Islet of Langerhans (tissue), 1 donor: ENCODE measurements around the genes STXBP5L and ADCY5.

- RRBS, result no CpG with 5 or more reads among the region's 7 CpGs
Observed at GRCh38 chr3:120446023-120446792, 4.6 kb downstream of the FSTL1 start.

GRCh38 chr3:120532901-120533190 lies 63.3 kb upstream of the NDUFB4 start:
- RRBS, result no CpG with 5 or more reads among the region's 1 CpG

DNA sequence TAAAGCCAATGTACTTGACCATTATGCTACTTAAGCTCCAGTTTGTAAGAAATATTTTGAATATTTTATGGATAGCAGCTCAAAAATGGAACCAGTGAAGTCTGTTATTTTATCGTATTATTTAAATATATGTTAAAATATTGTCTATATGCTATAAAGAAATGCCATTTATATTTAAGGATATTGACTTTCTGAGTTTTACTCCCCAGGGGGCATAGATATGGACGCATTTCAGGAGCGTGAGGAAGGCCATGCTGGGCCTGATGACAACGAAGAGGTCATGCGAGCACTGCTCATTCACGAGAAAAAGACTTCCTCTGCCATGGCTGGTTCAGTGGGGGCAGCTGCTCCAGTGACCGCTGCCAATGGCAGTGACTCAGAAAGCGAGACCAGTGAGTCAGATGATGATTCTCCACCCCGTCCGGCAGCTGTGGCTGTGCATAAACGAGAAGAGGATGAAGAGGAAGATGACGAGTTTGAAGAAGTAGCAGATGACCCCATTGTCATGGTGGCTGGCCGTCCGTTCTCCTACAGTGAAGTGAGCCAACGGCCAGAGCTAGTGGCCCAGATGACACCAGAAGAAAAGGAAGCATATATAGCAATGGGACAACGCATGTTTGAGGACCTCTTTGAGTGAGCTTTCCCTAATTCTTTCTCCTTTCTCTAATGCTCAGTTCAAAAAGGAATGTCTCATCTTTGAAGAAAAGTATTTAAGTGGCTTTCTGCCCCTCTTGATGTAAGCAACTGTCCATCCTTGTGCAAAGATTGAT lies 38.5 kb downstream of the GTF2E1 start:
- RRBS, result no CpG with 5 or more reads among the region's 16 CpGs

- RRBS, result 9% methylated on average over 4 of the region's 90 CpGs
Observed at GRCh38 chr3:120908162-120909168, at the start of gene STXBP5L. Gene STXBP5L (plus strand): TSS chr3:120908205.

DNA sequence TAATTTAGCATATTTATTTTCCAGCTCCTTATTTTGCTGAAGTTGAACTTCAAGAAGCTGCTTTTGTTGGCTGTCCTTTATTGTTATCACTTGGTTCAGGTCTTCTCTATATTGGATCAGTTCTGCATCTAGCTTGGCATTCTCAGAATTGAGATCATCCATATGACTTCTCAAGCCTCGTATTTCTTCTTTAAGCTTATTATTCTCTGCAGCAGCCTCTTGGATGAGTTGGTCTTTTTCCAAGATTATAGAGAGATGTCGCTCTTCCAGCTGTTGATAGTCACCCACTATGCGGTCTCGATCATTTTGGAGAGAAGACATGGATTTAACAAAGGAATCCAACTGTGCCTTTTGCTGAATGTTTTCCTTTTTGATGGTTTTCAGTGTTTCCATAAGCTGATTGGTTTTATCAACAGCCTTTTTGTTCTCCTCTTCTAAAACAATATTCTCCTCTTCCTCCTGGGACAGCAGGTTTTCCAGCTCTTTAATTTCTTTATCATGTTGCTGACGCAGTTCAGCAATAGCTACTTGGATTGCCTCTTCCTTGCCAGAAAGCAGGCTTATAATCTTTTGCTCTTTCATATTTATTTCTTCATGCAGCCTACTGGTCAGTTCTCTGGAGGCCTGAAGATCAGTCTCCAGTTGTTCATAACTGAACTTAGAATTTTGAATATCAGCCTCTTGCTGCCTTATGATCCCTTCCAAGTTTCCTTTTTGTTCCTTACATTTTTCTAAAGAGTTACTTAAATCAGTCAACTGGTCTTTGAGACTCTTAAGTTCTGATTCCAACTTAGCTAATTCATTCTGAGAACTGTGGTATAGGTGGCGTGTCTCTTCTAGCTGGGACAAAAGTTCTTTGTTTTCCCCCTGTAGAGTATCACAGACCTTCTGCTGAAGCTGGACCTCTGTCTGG lies 31.2 kb upstream of the HCLS1 start:
- RRBS, result no CpG with 5 or more reads among the region's 6 CpGs

DNA sequence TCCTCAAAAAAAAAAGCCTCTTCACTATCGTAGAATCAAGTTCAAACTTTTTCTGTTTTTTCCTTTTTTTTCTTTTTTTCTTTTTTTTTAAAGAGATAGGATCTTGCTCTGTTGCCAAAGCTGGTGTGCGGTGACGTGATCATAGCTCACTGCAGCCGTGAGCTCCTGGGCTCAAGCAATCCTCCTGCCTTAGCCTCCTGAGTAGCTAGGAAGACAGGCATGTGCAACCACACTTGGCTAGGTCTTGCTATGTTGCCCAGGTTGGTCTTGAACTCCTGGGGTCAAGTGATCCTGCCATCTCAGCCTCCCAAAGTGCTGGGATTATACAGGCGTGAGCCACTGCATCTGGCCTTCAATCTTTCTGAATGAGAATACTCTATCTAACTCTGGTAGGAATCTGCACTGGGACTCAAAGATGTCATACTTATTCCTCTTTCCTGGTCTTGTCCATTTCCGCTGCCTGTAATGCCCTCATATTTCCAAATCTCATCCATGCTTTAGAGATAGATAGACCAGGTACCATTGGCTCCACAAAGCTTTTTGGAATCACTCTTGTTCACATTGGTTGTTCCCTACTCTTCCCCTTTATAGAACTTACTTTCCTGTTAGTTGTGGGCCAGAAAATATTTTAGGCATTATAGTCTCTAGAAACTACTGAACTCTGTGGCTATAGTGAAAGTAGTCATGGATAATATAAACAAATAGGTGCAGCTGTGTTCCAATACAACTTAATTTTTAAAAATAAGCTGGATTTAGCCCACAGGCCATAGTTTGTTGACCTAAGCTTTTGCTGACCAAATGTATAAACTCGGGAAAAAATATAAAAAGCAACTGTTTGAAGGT lies 13.7 kb downstream of the IQCB1 start:
- RRBS, result no CpG with 5 or more reads among the region's 7 CpGs

DNA sequence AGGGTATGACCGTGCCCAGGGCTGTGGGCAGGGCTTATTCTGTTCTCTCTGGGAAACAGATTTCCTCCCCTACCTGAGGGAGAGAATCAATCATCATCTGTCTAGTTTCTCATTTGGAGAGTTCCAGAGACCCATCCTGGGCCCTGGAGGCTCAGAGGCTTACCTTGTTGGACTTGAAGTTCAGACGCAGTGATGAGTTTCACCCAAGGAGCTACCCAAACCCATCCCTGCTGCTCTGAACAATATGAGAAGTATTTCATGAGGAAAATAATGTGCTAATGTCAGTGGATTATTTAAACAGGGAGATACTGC lies 28.3 kb downstream of the CSTA start:
- RRBS, result no CpG with 5 or more reads among the region's 2 CpGs

DNA sequence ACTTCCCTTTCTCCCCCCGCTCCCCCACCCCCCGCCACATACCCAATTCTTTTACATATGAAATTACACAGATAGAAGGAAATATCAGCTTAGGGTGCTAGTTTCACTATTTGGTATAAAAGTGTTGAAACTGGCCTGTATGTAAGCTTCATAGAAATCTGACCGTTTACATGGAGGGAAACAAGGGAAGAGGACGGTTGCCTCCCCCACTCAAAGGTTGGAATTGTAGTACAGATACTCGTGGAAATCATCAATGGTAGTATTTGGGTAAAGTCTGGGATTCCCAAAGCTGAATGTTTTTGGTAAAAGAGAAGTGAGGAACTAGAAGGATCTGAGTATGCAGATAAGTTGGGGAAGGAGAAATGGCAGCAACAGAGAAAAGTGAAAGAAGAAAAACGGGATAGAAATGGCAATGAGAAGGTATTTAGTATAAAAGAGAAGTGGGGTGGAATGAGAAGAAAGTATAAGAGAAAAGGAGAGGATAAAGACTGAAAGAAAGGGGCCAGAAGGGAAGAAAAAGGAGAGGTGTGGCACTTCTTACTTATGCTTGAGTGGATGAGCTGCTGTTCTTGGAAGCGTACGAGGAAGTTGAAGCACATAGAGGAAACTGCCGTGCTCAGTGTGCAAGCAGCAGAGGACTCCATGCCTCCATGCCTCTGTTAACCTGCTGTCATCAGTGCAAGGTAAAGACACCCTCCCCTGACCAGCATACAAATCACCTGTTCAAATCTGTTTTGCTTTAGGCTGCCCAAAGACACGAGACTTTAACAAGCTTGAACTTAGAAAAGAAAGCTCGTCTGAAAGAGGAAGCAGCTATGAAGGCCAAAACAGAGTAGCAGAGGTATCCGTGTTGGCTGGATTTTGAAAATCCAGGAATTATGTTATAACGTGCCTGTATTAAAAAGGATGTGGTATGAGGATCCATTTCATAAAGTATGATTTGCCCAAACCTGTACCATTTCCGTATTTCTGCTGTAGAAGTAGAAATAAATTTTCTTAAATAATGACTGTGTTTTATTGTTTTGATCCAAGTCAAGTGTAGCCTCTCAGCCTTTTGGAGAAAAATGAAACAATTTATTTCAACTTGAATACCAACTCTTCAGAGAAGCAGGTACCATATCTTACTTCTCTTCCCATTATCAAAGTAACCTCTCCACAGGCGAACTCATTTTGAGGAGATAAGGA lies 6.5 kb downstream of the WDR5B start:
- RRBS, result no CpG with 5 or more reads among the region's 15 CpGs

DNA sequence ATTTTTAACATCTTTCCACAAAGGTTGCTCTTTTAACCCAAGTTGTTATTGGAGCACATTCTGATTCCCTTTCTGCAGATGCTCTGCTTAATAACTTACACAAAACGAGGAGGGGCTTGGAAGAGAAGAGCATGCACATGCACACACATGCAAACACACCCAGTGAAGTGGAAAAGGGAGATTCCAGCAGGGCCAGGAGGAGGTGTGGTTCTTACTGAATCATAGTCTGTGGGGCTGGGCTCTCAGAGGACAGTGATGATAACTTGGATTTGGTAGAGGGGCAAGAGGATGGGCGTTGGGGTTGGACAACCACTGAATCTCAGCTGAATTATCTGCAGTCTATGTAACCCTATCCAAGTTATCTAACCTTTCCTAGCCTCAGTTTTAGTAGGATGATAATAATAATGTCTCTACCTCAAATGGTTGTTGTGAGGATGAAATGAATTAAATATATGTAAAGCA lies 17.7 kb downstream of the PARP14 start:
- RRBS, result no CpG with 5 or more reads among the region's 2 CpGs

GRCh38 chr3:122881328-122881869 lies 86.5 kb downstream of the SLC49A4 start:
- RRBS, result no CpG with 5 or more reads among the region's 7 CpGs

- RRBS, result no CpG with 5 or more reads among the region's 8 CpGs
Observed at GRCh38 chr3:122973864-122974314, 53.7 kb downstream of the SEMA5B start.

DNA sequence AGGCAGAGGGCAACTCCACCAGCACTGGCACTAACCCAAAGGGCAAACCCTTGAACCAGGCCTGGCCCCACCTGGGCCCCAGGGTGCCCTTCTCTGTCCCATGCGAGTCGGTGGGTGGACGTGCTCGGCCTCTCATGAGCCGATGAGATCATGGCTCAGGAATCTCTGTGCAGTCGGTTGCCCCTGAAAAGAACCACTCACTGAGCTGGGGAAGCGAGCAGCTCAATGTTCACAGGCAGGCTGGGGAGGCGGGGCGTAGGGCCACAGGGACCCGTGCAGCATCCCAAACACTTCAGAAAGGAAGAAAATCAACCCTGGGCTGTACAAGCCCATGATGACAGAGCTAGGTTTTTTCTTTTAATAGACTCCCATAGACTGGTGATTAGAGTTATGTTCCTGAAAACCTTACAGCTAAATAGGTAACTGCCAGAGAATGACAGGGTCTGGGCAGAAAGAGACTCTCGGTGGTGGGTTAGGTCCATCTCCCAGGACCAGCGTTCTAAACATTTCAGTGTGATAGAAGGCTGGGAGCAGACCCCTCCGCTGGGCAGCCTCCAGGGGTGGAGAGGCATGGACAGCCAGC lies 49.3 kb downstream of the SEMA5B start:
- RRBS, result no CpG with 5 or more reads among the region's 13 CpGs

DNA sequence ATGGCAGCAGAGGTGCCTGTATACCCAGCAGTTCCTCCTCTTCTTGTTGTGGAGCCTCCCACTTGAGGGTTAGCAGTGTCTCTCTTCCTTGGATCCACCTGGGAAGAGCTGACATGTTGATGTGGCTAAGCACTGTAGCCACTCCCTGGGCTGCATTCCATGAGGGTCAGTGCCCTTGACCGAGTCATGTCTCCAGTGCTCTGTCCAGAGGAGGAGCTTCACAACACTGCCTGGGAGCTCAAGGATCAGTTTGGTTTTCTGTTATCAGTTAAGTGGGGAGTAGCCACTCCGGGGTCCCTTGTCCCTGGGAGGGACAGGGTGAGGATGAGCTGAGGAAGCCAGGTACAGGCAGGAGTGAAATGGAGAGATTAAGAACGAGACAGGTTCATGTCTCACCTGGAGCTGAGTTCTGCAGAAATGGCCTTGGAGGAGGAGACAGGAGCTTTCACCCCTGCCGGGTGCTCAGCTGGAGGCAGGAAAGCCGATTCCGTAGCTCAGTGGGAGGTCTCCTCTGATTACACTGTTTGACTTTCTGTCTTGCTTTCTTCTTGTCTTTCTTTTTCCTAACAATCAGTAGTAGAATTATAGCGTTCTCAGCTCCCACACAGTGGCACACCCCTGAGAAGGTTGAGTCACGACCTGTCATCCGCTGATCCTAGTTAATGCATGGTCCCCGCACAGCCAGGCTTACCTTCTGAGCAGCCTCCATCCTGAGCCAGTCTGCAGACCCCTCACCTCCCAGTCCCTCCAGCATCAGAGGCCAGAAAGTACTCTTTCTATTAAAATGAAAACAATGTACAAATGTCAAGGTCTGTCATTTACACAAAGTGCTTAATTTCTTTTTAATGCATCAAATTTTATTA lies 57.8 kb upstream of the SEC22A start:
- RRBS, result no CpG with 5 or more reads among the region's 10 CpGs

DNA sequence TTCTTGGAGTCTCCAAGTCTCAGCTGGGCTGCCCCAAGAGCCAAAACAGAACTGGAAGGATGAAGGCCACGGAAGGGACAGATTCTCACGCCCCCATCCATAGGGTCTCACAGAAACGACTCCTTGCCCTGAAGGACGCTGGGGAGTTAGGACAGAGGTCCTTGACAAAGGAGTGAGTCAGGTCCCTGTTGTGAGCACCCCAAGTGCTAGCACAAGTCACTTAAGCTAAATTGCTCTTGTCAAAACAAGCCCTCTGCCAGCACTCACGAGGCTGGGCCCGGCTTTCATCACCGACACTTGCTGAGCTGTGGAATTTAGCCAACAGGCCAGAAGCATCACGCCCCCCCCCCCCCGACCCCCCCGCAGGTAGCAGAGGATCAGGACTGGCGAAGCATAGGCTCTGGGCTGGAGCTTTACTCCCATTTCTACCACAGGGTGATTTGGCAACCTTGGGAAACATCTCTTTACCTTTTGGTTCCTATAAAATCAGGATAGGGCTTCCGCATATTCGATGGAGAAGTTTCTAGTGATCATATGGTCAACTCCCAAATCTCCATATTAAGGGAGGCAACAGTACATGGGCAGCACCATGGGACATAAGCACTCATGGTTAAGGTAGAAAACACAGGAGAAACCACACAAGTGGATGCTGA lies 75.3 kb downstream of the ADCY5 start:
- RRBS, result no CpG with 5 or more reads among the region's 13 CpGs

- RRBS, result 5% methylated on average over 42 of the region's 88 CpGs
Observed at GRCh38 chr3:123448447-123449210, at the start of gene ADCY5. Gene ADCY5 (minus strand): TSS chr3:123449090.

GRCh38 chr3:123605707-123606349 lies 21.0 kb upstream of the HACD2 start:
- RRBS, result no CpG with 5 or more reads among the region's 7 CpGs

- RRBS, result no CpG with 5 or more reads among the region's 10 CpGs
Observed at GRCh38 chr3:123682600-123683226, 97.9 kb upstream of the HACD2 start.

DNA sequence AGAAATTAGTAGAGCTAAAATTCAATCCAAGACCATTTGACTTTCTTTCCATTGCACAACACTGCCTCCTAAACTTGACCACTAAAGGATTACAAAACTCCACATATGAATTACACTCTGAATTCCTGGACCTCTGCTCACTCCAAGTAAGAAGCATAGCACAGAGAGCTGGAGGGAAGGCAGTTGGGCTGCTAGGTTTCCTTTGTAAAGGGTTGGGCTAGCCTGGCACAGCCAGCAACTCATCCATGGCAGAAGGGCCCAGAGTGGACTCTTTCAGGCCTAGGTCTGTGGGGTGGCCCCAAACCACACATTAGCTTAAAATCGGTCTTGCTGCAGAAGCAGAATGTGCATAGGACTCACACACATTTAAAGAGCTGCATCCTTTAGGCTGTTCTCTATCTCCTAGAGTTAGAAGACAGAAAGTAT lies 134.3 kb downstream of the MYLK start:
- RRBS, result no CpG with 5 or more reads among the region's 1 CpG

GRCh38 chr3:123976842-123977219 lies 15.1 kb downstream of the ROPN1 start:
- RRBS, result no CpG with 5 or more reads among the region's 7 CpGs